Measurements from ENCODE around the gene TMC8.

GRCh38 chr17:77571162-77572013 is 290.1 kb downstream of the SEPTIN9 start:
- PRO-cap, 4 experiments = no peak in any of the 4 experiments
- RAMPAGE, long total RNA, 2 experiments = no peak in any of the 2 experiments

GRCh38 chr17:77666793-77667629 is 291.5 kb upstream of the TNRC6C start:
- PRO-cap, 4 experiments = no peak in any of the 4 experiments
- RAMPAGE, long total RNA, 2 experiments = no peak in any of the 2 experiments

DNA sequence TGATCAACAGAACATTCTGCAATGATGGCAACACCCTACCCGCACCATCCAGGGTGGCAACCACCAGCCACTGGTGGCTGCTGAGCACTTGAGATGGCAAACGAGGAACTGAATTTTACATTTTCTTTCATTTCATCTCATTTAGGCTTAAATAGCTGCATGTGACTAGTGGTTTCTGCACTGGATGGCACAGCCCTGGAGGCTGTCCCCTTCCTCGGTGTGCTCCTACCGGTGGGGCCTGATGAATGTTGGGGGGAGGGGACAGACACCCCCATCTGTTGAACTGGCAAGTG is 224.5 kb upstream of the TNRC6C start:
- PRO-cap, 4 experiments = peak in 3 of 4 experiments; most common plus-strand start position 96 of the sequence (in 3)
- RAMPAGE, long total RNA, 2 experiments = no peak in any of the 2 experiments

DNA sequence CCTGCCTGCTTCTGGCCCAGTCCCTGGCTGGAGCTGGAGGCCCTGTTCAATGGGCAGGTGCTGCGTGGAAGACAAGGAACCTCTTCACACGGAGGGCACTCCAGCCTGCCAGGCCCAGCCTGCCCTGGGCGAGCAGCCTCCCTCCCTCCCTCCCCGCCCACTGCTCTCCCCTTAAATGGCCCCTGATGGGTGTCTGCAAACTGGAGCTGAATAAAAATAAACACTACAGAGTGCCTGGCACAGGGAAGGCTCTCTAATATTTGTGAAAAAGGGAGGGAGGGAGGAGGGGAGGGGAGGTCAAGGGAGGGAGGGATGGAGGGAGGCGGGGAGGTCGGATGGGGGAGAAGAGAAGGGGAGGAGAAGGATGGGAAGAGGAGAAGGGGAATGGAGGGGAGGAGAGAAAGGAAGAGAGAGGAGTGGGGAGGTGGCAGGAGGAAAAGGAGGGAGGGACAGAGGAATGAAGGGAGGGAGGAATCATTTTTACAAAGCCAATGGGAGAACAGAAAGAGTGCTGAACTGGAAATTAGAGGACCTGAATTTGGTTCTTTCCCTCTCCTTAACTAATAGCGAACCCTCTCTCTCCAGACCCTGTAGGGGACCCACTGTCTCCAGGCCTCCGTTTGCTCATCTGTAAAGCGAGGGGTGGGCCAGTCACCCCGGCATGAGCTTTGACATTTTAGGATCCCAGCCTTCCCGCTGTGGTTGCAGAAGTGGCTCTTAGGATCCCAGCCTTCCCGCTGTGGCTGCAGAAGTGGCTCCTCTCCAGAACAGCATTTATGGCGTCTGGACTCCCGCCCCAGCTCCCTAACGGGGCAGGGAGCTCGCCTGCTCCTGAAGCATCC is 222.7 kb upstream of the TNRC6C start:
- PRO-cap, 4 experiments = no peak in any of the 4 experiments
- RAMPAGE, long total RNA, 2 experiments = no peak in any of the 2 experiments

GRCh38 chr17:77822384-77823154 is 135.9 kb upstream of the TNRC6C start:
- PRO-cap, 4 experiments = no peak in any of the 4 experiments
- RAMPAGE, long total RNA, 2 experiments = no peak in any of the 2 experiments

DNA sequence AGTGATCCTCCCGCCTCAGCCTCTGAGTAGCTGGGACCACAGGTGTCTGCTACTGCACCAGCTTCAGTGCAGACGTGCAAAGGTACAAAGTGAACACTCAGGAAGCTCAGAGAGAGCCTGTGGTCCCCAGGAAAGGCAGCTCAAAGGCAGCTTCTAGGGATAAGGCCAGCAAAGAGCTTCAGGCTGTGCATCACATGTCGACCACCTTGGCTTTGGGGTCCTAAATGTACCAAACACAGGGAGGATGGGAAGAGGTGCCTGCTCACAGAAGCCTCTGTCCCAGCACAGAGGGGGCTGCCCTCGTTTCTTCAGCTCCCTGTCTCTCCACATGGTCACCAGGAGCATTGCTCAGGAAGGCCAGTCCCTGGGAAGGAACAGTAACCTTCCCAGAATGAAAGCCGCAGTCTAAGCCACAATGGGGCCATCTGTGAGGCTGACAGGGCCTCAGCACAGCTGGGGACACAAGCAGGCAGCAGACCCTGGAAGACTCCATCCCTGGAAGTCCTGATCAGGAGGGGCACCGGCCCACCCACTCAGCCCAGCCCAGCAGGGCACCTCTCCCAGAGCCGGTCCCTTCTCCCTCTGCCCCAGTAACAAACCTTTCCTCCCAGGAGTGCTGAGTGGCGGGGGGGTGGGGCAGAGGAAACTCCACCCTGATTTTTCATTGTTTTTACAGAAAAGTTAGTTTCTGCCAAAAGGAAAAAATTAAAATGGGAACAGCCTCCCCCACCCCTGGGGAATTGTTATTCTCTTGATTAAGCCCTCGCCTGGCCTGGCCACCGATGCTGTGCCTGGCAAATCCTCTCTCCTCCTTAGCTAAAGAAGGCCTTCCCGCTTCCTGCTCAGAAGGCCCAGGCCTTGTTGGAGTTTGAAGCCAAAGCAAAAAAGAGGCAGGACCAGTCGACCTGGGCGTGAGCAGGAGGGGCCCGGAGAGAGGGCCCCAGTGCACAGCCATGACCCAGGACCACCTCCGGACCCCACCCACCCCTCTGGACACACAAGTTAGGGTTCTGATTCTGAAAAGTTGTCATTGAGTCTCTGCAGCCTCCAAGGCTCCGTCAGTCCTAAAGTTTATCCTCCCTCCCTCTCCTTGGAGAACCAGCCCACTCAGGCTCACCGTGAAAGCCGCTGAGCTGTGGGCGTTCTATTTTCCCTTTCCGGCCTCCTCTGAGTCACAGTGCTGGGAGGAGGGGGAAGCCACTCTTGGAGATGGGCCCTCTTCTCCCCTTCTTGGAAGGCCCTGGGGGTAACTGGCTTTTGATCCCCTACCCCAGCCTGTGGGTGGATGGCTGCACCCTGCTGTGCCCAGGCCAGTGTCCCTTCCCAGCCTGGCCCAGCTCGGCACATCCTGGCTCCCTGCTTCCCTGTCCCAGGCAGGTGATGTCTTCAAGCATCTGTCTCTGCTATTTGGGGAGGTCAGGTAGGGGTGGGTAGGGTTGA is 128.5 kb upstream of the TNRC6C start:
- PRO-cap, 4 experiments = peak in 1 of 4 experiments; most common minus-strand start position 584 of the sequence (in 1)
- RAMPAGE, long total RNA, 2 experiments = no peak in any of the 2 experiments

GRCh38 chr17:77881439-77881964 is 77.0 kb upstream of the TNRC6C start:
- PRO-cap, 4 experiments = no peak in any of the 4 experiments
- RAMPAGE, long total RNA, 2 experiments = no peak in any of the 2 experiments

- PRO-cap, 4 experiments = no peak in any of the 4 experiments
- RAMPAGE, long total RNA, 2 experiments = no peak in any of the 2 experiments
Observed at GRCh38 chr17:77963363-77963848, 4.9 kb downstream of the TNRC6C start.

- PRO-cap, 4 experiments = no peak in any of the 4 experiments
- RAMPAGE, long total RNA, 2 experiments = start-site peak on the plus strand in 1 of 2 experiments, at chr17:78049050-78049586 at its widest, 20 reads per replicate
Observed at GRCh38 chr17:78048818-78049643, 79.5 kb downstream of the TMC6 start.

DNA sequence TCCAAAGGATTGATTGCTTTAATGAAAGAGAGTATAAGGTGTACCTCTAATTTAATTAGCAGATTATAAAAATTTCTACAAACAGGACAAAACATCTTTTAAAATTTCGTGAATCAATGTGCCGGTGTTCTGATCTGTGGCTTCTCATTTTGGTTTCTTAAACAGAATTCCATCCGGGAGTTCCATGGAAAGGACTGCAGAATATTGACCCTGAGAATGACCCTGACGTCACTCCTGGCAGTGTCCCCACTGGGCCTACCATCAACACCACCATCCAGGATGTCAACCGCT is 35.2 kb downstream of the TMC6 start:
- PRO-cap, 4 experiments = no peak in any of the 4 experiments
- RAMPAGE, long total RNA, 2 experiments = no peak in any of the 2 experiments

DNA sequence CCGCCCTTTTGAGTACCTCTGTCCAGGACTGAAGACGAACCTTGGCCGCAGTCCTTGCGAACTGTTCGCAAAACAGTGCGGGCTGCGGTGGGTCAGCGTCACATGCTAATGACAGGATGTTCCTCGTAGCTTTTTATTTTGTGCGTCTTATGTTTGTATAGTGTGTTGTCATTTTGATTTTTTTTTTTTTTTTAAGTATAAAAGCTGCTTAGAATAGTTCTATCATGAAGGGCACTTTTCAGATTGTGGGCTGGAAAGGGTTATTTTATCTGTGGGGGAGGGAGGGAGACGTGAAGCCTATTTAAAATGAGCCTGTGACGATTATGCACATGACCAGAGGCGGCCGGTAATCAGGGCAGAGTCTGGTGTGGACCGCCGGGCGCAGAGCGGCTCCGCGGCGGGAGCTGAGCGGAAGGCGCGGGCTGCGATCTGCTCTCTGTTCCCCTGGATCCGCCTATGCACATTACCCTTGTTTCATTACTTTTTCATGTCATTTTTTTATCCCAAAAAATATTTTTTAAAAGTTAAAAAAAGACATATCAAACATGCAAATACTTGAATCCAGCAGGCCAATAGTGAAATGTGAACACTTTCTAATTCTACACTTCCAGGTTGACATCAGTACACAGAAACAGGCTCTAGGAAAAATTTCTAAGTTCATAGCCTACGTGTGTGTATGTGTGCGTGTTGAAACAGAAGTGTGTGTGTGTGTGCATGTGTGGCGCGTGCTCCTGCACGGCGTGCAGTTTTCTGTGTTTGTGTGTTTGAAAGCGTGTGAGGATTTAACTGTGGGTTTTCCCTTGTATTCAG is 23.4 kb downstream of the TMC6 start:
- PRO-cap, 4 experiments = no peak in any of the 4 experiments
- RAMPAGE, long total RNA, 2 experiments = no peak in any of the 2 experiments

GRCh38 chr17:78108848-78109919 is 19.4 kb downstream of the TMC6 start:
- PRO-cap, 4 experiments = no peak in any of the 4 experiments
- RAMPAGE, long total RNA, 2 experiments = no peak in any of the 2 experiments

DNA sequence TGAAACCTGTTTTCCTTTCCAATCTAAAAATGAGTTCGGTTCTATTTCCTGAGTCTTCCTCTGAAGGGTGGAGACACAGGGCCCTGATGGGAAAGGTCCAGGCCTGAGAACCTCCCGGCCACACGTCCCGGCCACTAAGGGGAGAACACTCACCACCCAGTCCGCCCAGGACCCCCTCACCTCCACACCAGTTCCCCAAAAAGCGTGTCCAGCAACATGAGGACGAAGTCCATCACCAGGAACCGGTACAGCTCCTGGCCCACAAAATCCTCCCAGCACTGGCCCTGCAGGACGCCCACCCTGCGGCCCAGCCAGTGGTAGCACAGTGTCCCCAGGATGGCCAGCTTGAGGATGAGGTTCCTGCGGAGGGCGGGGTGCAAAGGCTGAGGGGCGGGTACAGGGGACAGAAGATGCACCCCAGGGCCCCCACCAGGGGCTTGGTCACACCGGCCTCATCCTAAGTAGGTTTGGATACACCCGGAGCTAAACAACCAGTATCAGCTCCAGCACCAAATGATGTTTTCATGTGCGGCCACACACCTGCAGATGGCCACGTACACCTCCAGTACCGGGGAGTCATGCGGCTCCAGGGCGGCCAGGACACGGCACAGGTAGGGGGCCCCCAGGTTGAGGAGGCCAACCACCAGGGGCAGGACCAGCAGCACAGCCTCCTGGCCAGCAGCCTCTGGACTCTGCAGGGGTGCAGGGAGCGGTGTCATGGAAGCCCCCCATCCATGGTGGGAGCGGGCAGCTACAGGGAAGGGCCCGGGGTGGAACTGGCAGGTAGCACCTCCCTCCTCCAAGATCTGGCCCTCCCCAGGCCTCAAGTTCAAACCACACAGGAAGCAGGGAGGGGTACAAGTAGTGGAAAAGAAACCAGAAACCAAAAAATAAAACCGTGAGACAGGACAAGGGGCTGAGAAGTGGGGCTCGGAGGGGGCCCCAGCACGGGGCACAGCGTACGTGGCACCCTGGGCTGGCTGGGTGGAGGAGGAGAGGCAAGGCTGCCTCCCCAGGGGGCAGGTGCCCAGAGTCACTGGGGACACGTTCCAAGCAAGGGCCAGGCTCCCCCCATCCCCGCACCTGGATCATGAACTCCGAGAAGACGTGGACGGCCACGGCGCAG is 7.7 kb downstream of the TMC6 start:
- PRO-cap, 4 experiments = no peak in any of the 4 experiments
- RAMPAGE, long total RNA, 2 experiments = no peak in any of the 2 experiments

DNA sequence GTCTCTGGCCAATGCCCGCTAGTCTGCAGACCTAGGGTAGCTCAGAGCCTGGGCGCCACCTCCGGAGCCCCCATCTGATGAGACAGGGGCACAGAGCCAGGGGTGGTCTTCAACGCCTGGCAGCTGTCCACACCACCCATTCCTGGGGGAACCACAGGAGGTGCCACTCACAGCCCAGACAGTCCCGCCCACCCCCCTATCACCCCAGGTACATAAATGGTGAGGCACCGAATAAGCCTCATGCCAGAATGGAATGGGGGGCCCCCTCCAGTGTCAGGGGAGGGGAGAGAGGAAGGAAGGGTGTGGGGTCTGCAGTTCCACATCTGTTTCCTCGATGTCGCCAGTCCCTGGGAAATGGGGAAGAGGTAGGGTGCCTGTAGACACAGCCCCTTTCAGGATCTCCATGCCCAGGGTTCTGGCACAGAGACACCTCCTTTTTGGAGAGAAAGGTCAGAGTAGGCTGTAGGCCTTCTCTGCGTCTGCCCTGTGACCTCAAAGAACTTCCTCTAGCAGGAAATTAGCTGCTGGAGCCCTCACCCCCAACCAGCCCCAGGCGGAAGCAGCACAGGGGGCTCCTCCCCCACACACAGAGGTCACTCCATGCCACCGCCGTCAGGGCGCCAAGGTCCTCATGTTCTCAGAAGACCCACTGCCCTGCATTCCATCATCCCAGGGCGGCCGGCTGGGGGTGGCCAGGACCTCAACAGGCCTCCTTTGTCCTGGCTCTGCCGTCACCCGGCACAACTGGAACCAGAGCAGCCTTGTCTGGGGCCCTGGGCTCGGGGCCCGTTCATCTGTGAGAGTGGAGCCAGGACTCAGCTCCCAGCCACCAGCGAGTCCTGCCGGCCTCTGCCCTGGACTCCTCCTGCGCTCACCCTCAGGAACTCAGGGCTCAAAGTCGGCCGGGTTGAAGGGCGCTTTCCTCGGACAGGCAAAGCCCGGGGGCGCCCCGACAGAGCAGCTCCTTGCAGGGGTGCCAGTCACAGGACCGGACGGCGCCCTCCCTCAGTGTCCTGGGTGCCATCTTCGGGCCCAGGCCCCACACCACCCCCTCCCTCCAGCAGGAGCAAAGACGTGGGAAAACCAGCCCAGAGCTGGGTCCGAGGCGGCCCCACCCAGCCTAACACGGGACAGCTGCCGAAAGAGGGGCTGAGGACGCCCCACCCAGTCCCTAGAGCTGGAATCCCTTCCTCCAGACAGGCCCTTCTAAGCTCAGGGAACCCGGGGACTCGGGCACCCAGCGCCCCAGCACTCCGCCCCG is 1.3 kb downstream of the TMC6 start:
- PRO-cap, 4 experiments = peak in 4 of 4 experiments; most common plus-strand start position 632 of the sequence (in 2); most common minus-strand start position 508 of the sequence (in 3)
- RAMPAGE, long total RNA, 2 experiments = no peak in any of the 2 experiments

- PRO-cap, 4 experiments = peak in 4 of 4 experiments; most common plus-strand start chr17:78130779 (in 4); most common minus-strand start chr17:78130647 (in 3)
- RAMPAGE, long total RNA, 2 experiments = no peak in any of the 2 experiments
Observed at GRCh38 chr17:78130525-78131153, at the start of gene TMC8. Gene TMC8 (plus strand): TSS chr17:78130771.

- PRO-cap, 4 experiments = no peak in any of the 4 experiments
- RAMPAGE, long total RNA, 2 experiments = no peak in any of the 2 experiments
Observed at GRCh38 chr17:78131466-78131875, 900 bp downstream of the TMC8 start.

DNA sequence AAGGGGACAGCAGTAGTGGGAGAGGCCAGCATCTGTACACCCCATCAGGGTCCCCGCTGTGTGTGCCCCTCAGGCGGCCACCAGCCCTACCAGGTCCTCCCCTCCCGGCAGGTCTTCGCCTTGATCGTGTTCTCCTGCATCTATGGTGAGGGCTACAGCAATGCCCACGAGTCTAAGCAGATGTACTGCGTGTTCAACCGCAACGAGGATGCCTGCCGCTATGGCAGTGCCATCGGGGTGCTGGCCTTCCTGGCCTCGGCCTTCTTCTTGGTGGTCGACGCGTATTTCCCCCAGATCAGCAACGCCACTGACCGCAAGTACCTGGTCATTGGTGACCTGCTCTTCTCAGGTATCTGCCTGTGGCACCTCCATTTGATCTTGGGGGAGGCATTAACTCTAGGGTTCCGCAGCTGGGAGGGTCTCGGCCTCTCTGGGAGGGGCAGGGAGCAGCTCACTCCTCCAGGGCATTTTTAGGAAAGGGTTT is 2.4 kb downstream of the SYNGR2 start:
- PRO-cap, 4 experiments = no peak in any of the 4 experiments
- RAMPAGE, long total RNA, 2 experiments = start-site peak on the plus strand in 2 of 2 experiments, centred at positions 160 to 321 of the sequence, 28 to 38 reads per replicate

DNA sequence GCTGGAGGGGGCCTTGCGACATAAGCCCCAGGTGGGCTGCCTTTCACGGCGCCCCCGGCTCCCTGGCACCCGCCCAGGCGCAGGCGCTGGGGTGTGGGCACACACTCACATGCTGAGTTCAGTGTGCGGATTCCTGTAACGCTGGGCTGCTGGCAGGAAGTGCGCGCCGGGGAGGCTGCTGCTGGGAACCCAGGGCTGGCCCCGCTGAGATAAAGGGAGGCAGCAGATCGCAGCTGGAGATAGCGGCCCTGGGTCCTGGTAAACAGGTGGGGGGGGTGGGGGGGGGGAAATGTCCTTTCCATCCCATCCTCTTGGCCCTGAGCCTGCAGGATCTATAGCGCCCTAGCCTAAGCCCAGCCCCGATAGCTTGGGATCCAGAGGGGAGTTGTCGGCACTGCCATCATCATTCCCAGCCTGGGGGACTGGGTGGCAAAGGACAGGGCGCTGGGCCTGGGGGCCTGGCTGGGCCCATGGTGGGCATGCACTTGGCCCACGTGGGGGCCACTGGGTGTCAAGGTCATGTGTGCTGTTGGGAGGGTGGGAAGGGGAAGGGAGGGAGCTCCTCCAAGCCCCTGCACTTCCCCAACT is 27.3 kb downstream of the TMEM235 start:
- PRO-cap, 4 experiments = peak in 2 of 4 experiments; most common plus-strand start position 144 of the sequence (in 2); most common minus-strand start position 107 of the sequence (in 1)
- RAMPAGE, long total RNA, 2 experiments = no peak in any of the 2 experiments

DNA sequence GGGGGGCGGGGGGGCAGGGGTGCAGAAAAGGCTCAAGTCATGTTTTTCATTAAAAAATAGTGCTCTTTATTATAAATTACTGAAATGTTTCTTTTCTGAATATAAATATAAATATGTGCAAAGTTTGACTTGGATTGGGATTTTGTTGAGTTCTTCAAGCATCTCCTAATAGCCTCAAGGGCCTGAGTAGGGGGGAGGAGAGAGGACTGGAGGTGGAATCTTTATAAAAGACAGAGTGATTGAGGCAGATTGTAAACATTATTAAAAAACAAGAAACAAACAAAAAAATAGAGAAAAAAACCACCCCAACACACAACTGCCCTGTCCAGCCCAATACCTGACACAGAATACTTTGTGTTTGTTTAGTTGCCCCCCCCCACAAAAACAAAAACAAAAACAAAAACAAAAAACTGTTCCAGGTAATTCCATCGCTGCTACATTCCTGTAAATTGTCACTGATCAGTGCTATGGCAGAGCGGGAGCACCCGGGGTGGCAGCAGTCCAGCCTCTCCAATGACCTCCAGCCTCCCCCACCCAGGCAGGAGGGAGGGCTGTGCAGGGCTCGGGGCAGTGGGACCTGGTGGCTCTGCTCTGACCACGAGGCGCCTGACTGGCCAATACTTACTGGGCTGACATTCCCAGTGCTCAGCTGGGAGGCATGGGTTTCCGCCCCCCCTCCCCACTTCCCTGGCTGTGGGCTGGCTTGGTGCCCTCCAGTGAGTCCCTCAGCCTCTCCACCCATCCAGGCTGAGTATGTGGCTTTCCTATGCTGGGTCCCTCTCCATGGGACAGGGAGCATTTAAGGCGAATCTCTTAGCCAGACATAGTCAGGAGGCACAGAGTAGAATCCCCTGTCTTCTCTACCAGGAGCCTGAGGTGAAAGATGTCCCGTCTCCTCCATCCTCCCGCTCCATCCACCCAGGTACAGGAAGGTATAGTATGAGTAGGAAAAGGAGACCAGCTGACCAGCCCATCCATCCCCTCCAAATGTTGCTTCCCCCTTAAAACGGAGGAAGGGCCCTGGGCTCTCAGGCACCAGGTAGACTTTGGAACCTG is 2.8 kb downstream of the SOCS3 start:
- PRO-cap, 4 experiments = peak in 2 of 4 experiments; most common plus-strand start position 455 of the sequence (in 1); most common minus-strand start position 512 of the sequence (in 1)
- RAMPAGE, long total RNA, 2 experiments = no peak in any of the 2 experiments

DNA sequence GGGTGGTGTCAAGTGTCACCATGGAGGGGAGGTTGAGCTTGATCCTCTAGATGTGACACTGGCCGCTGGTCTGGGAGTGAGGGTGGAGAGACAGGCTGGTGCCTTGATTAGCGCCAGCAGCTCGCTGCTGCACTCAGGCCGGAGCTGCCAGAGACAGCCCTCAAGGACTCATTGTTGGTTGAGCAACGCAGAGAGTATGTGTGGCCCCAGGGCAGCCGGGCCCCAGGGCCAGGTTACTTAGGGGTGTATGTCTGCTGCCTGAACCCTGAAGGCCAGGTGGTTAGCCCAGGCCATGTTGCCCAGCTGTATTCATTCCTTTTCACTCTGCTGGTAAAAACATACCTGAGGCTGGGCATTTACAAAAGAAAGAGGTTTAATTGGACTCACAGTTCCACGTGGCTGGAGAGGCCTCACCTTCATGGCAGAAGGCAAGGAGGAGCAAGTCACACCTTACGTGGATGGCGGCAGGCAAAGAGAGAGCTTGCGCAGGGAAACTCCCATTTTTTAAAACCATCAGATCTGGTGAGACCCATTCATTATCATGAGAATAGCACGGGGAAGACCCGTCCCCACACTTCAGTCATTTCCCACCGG is 89.5 kb upstream of the DNAH17 start:
- PRO-cap, 4 experiments = no peak in any of the 4 experiments
- RAMPAGE, long total RNA, 2 experiments = no peak in any of the 2 experiments

Measured in right lobe of liver (tissue), 4 donors.